Cardiac atrium fibroblast (primary cell): Measurements from ENCODE around the genes EHF and TRIM44.

DNA sequence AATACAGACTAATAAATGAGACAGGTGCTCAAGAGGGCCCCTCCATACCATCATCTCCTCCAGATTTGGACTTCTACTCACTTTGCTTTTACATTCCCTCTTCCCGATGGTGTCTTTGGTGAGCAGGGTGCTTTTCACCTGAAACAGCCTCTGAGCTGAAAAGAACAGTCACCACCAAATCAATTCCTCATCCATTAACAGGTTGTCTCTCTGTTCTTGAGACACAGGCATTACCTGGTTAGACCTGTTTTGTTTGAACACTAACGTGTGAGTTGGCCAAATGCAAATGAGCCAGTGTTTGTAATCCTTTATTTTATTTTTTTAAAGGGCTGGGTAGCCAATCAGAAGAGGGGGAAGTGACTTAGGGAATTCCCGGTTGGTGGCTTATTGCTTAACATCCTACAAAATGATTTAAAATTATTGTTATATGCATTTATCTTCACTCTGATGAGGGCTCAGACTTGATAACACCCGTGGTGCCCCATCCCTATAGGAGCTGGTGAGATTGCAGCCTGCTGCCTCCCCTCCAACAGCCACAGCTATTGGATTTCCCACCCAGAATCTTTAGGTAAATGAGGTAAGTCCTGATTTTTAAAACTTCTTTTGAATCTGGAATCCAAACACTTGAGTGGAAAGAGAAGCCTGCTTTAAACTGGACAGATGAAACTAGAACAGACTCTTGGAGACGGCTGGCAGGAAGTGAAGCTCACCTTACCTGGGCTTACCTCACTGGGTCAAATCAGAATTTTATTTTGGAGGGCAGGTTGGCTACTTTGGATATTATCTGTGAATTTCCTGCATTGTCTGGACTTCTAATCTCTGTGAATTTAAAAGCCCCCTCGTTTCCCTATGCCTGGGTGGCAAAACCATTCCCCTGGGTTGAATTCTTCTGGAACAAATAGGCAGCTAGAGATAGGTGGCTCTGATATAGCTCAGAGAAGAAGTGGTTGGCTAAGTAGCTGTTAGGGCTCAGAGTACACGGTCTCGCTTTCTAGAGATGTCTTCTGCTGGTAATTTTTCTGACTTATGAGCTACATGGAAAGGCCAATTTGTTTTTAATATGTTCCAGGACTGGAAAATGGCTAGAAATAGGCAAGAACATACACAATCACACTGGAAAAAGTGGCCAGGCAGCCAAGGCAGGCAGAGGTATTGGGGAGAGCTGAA, at the start of gene EHF:
Gene EHF, plus strand, starts transcription at position 442 of the 1,167 bp plus-strand sequence.
- RAMPAGE, long total RNA, result no peak

- RAMPAGE, long total RNA, result no peak
Measured at GRCh38 chr11:34639686-34640782, 19.1 kb downstream of the EHF start.

GRCh38 chr11:34650349-34651042, 29.6 kb downstream of the EHF start:
- RAMPAGE, long total RNA, result no peak

- RAMPAGE, long total RNA, result no peak
Measured at GRCh38 chr11:34659150-34659899, 38.4 kb downstream of the EHF start.

GRCh38 chr11:34667927-34668341, 47.0 kb downstream of the EHF start:
- RAMPAGE, long total RNA, result no peak

GRCh38 chr11:34824543-34824877, 91.7 kb downstream of the APIP start:
- RAMPAGE, long total RNA, result no peak

DNA sequence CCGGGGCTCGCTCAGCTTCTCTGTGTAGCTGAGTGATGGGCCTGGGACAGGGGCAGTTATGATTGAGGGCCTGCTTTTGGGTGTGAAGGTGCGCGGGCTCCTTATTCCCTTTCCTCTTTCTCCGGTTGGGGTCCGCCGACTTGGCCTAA, 280 bp downstream of the PDHX start:
- RAMPAGE, long total RNA, result no peak

GRCh38 chr11:35035772-35036588, 103.0 kb upstream of the CD44 start:
- RAMPAGE, long total RNA, result no peak

- RAMPAGE, long total RNA, result no peak
Measured at GRCh38 chr11:35141545-35142339, 2.8 kb downstream of the CD44 start.

DNA sequence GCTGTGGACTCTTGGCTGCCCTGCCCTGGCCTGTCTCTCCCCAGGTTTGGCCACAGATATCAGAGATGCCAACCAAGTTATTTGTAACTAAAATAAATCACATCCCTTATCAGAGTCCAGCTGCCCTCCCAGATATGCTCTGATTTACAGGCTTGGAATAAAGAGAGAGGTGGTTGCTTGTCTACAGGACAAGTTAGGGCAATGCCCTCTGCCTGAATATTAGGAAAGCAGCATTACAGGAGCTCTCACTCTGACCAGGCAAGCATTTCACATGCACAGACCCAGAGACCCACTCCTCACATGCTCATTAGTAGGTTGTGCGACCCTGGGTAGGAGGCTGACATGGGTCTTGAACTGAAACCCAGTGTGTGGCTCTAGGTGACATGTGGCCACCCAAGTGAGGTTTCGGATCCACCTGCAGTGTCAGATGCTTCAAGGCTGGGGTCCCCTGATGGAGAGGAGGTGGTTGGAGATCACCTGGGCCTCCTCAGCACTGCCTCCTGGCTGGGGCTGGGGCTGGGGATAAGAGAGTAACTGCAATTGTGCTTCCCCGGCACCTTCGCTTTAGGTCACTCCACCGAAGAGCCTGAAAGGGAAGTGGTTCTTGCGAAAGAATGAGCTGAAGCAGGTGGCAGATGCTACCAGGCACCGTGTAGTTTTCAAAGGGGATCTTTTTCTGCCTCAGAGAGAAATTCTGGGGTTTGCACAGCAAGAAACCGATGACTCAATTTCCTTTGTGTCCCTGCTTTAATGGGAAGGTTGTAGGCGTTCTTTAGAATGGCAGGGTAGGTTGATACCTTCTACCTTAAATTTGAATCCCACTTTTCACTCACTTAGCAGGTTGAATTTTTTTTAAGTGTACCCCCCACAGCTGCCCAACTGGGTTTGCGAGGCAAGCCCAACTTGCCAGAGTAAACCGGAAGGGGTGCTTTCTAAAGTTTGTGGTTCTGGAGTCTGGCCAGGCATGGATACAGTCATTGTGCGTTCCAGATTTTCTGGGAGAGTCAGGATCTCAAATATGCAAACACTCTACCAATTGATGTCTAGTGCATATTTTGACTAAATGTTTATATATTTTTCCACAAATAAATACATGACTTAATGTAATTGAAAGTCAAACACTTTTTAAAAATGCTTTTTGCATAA, 5.1 kb downstream of the CD44 start:
- RAMPAGE, long total RNA, result no peak

DNA sequence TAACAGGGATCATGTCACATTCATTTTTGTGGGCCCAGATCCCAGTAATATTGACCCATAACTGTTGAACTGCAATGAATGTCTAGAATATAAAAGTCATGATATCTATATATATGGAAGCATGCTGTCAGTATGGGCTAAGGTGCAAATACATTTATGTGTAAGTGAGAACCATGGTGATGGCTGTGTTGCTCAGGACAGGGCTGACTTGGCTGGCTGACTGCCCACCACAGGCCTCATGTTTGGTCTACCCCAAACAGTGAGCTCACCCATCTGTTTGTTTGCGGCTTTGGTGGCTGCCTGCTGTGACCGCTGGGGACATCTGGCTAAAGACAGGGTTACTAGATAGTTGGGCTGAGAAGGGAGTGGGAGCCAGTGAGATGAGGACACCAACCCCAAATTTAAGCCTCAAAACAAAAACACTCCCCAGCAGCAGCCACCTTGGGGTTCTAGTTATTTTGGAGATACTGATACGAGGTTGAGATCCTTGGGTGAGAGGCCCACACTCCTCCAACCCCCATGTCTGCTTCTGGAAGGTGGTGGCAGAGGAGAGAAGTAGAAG, 6.3 kb downstream of the CD44 start:
- RAMPAGE, long total RNA, result no peak

GRCh38 chr11:35150501-35151369, 11.8 kb downstream of the CD44 start:
- RAMPAGE, long total RNA, result no peak

DNA sequence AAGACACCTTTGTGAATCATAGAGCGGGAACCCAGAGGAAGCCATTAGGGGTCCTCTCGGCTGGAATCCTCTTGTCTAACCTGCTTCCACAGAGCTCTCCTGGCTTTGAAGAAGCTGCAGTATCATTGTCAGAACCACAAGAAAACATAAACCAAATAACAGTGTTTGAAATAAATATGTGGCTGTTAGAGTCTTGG, 37.9 kb downstream of the CD44 start:
- RAMPAGE, long total RNA, result no peak

DNA sequence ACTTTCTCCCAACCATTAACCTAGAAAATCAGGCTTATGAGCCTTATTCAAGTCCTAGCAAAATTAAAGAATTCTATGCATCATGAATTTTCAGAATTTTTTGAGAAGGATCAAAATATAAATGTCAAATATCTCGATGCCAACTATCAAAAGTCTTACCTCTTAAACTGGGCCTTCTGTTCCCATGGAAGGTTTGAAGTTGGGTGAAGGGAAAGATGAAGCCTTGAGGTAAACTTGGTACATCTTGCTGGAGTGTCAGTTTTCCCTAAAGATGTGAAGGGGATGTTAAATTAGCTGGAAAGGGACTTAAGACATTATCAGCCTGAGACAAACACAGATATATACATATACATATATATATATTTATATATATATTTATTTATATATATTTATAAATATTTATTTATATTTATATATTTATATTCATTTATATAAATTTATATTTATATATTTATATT, 42.4 kb downstream of the CD44 start:
- RAMPAGE, long total RNA, result no peak

DNA sequence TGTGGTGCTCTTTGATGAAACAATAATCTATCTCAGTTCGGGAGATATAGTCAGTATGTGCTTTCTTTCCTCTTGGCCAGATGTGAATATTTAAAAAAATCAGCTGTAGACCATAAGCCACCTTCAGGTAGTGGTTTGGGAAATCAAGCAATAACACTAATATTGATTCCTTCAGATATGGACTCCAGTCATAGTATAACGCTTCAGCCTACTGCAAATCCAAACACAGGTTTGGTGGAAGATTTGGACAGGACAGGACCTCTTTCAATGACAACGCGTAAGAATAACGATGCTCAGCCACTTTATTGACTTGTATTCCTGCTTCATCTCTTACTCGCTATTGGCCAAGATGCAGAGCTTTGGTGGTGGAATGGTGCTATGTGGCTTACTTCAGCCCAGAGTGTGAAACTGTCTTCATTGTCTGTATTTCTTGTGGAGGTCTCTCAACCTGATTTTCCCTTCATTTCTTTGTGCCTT, 69.0 kb downstream of the CD44 start:
- RAMPAGE, long total RNA, result no peak

- RAMPAGE, long total RNA, result no peak
Measured at GRCh38 chr11:35216936-35217790, 78.2 kb downstream of the CD44 start.

GRCh38 chr11:35413499-35413998, 5.8 kb downstream of the SLC1A2 start:
- RAMPAGE, long total RNA, result no peak

GRCh38 chr11:35662558-35662945, at the start of gene TRIM44:
TRIM44 (plus strand) TSS chr11:35662775.
- RAMPAGE, long total RNA, result no peak

DNA sequence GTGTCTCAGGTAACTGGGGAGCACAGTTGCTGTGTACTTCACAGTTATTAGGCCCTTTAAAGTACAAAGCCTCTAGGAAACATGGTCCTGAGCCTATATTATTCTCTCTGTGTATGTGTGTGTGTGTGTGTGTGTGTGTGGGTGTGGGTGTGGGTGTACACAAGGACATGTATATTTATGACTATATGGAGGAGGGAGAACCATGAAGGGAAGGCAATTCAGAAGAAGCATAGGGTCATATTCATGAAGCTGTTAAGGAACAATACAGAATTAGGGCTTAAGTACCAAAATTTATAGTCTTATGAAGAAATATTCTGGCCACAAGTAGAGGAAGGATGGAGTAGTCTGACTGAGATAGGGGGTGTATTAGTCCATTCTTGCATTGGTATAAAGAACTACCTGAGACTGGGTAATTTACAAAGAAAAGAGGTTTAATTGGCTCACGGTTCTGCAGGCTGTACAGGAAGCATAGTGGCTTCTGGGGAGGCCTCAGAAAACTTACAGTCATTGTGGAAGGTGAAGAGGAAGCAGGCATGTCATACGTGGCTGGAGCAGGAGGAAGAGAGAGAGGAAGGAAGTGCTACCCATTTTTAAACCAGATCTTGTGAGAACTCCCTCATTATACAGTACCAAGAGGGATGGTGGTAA, 52.8 kb downstream of the TRIM44 start:
- RAMPAGE, long total RNA, result no peak

DNA sequence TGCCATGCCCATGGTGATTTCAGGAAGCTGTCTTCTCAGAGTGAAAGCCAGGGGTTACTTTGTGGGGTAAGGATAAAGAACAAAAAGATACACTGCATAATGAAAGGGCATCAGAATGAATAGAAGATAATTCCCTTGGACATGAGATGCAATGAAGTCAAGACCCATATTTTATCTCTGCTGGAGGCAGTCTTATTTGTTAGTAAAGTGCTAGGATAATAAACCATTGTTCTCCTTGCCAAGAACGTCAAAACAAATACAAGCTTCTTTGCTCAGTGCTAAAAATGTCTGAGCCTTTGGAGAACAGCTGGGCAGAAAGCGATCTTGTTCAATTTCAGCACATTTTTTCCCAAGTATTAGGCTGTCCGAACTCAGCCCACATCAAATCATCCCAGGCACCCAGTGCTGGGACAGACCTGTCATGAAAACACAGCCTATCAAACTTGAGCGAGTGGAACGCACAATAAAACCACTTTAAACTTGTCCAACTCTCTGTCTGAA, 38.0 kb upstream of the LDLRAD3 start:
- RAMPAGE, long total RNA, result no peak